Colon Carcinoma Metastatic in the Lung (tissue), 2 donors: ENCODE measurements around the genes CLEC1A and OLR1.

DNA sequence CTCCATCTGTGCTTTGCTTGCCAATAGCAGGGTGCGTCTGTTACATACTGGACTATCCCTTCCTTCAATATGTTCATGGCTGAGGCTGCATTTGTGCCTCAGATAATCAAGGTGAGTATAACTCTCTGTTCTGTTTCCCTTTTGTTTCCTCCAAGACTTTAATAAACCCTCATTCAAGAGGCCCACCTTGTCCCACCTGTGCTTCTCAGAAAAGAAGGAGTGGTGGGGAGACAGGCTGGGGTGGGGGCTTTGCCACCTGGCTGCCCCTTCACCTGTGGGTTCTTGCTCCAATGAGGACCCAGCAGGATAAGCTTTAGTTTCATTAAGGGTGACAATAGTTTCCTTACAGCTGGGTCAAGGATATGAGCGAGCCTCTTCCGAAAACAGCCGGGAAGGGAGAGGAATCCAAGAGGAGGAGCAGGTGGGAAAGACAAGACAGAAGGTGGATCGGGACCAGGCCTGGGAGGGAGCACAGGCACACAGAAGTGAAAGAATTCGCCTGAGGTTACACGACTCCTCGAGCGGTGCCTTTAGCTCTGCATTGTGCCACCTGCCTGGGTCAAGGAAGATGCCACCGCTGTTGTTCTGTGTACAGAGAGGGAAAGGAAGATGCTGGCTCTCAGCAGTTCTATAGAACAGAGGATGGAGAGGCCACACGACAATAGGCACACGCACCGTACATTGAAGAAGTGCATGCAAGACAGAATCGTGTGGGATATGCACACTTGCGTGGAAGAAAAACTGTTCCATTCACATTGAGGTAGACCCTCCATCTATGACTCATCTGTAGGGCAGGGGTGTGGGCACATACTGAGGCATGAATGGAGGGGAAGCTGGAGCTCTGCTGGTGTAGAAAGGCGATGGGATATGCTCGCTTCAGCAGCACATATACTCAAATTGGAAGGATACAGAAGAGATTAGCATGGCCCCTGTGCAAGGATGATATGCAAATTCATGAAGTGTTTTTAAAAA is 9.2 kb upstream of the C1RL start:
- PRO-cap, 2 experiments, result no peak in any of the 2 experiments

DNA sequence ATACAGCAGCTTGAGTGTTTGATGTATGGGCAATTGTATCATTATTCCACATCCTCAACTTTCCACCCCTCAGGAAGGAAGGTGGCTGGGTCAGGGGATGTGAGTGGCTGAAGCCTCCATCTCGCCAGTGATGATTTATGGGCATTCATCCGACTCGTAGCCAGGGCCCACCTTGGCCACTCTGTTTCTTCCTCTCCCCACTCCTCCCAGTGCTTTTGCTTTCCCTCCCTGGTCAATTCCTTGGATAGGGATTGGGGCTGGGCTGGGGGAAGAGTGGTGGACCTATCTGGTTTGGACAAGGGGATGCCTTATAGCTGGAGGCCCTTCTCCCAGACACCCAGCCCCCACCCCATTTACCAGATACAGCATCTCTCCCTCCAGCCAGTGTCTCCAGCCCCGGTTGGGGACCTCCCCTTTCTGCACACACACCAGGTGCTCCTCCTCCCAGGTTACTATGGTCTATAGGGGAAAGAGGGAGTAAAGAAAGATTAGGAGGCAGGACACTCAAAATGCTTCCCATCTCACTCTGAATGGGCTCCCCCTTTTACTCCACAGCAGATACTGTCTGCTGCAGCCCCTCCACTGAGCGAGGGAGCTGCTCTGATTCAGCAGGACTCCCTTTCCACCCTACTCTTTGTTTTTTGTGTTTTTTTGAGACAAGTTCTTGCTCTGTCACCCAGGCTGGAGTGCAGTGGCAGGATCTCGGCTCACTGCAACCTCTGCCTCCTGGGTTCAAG is 4.2 kb downstream of the RBP5 start:
- PRO-cap, 2 experiments, result no peak in any of the 2 experiments

DNA sequence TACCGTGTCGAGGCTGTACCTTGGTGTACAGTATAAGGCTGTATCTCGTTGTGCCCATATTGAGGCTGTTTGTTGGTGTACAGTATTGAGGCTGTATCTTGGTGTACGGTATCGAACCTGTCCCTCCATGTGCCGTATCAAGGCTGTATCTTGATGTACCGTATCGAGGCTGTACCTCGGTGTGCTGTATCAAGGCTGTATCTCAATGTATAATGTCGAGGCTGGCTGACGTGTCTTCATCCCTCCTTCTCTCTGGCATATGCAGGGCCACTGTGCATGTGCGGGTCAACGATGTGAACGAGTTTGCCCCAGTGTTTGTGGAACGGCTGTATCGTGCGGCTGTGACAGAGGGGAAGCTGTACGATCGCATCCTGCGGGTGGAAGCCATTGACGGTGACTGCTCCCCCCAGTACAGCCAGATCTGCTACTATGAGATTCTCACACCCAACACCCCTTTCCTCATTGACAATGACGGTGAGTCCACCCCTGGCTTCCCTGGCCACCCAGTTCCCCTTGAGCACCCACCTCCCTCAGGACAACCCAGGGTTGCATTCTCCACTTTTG is 5.0 kb downstream of the CLSTN3 start:
- PRO-cap, 2 experiments, result no peak in any of the 2 experiments

- PRO-cap, 2 experiments, result no peak in any of the 2 experiments
Measured at GRCh38 chr12:7159430-7159746, 29.2 kb downstream of the CLSTN3 start.

DNA sequence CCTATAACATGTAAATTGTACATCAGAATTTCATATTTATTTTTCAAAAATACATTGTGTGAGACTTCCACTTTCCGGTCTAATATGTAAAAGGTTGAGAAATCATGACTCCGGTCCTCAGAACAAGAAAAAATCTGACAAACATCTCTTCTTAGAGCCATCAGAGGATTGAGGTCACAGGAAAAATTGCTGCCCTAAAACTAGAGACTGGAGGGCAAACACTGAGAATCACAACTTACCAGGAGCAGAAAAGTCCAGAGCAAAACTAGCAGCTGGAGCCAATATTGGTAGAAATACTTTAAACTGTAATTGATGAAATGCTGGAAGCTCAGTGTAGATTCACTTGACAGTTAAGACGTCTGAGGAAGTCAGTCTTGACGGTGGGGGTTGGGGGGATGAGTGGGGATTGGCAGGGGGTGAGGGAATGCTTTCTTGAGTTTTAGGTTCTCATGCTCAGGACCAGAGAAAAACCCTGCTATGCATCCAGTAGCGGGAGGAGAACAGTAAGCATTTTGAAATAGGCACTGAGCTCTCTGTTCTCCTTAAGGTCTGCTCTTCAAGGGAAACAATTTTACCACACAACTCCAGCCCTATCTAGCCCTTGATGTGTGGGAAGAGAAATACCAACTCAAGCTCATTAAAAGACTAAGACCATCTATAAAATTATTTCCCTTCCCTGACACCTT is 71.5 kb upstream of the CD163 start:
- PRO-cap, 2 experiments, result no peak in any of the 2 experiments

- PRO-cap, 2 experiments, result no peak in any of the 2 experiments
Measured at GRCh38 chr12:7921001-7921647, 14.9 kb downstream of the SLC2A3 start.

GRCh38 chr12:8038644-8039158 is 6.2 kb downstream of the FOXJ2 start:
- PRO-cap, 2 experiments, result no peak in any of the 2 experiments

GRCh38 chr12:8089343-8089552 is 7.2 kb downstream of the NECAP1 start:
- PRO-cap, 2 experiments, result no peak in any of the 2 experiments

DNA sequence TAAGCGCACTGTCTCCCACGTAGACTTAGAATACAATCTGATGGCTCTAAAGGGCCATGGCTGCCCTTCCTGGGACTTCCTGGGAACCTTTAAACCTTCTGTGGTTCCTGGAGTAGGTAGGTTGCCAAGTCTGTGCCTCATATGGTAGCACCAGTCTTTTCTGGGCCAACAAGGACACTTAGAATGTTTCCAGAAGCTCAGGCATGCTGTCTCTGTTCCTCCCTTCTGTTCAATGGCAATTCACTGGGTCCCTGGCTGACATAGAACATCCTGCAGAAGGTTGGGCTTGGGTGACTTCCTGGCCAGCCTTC is 24.4 kb downstream of the ZNF705A start:
- PRO-cap, 2 experiments, result no peak in any of the 2 experiments

DNA sequence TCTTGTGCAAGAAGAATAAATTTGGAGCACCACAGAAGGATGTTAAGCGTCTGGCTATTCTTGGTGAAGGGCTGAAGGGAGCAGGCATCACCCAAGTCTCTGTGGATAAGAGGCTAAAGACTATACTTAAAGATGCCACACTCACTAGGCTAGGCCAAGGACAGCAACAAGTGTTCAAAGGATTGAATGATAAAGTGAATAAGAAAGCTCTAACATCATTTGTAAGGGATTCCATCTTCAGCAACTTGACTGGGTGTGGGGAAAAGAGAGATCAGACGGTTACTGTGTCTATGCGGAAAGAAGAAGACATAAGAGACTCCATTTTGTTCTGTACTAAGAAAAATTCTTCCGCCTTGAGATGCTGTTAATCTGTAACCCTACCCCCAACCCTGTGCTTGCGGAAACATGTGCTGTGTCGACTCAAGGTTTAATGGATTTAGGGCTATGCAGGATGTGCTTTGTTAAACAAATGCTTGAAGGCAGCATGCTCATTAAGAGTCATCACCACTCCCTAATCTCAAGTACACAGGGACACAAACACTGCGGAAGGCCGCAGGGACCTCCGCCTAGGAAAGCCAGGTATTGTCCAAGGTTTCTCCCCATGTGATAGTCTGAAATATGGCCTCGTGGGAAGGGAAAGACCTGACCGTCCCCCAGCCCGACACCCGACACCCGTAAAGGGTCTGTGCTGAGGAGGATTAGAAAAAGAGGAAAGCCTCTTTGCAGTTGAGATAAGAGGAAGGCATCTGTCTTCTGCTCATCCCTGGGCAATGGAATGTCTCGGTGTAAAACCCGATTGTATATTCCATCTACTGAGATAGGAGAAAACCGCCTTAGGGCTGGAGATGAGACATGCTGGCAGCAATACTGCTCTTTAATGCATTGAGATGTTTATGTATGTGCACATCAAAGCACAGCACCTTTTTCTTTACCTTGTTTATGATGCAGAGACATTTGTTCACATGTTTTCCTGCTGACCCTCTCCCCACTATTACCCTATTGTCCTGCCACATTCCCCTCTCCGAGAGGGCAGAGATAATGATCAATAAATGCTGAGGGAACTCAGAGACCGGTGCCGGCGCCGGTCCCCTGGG is 23.1 kb upstream of the AICDA start:
- PRO-cap, 2 experiments, result no peak in any of the 2 experiments

- PRO-cap, 2 experiments, result no peak in any of the 2 experiments
Measured at GRCh38 chr12:9024887-9025309, 35.6 kb downstream of the KLRG1 start.

GRCh38 chr12:9065897-9066683 is 49.6 kb downstream of the A2M start:
- PRO-cap, 2 experiments, result no peak in any of the 2 experiments

DNA sequence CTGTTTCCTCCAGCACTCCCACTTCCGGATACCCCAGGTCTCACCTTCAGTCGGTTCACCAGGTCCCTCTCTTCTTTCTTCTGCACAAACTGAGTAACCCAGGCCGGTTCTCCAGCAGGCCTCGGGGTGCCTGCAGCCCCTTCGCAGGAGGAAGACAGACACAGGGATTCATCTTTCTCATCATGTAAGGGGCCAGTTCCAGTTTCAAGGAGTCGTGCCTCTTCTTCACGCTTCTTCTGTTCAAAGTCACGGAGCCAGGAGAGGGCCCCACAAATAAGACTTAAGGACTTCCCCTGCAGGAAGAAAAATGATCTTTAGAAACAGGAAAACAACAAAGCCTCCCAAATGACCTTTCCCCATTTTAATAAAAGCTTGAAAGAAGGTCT is 169.8 kb downstream of the KLRB1 start:
- PRO-cap, 2 experiments, result no peak in any of the 2 experiments

DNA sequence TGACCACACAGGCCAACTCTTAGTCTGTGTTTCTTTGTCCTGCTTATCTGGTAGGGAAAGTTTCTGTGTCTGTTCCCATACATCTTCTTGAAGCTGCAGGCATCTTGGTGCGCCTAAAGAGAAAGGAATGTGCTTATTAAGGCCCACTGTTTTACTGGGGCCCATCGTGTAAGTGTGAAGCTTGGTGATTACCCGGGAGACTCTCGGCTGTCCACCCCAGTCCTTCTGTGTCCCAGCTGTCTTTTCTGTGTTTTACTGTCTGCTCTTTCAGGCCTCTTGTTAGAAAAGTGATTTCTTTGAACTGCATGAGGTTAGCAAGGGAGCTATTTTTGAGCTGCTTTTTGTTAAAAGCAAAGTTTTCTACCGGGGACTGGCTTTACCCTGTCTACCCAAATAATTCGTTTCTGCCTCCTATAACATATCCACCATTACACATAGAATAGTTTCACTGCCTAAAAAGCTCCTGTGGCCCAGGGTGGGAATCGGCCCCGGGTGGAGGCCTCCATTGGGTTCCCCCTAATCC is 22.2 kb upstream of the CLEC2D start:
- PRO-cap, 2 experiments, result no peak in any of the 2 experiments

GRCh38 chr12:9674131-9674773 is 4.7 kb downstream of the CLEC2D start:
- PRO-cap, 2 experiments, result no peak in any of the 2 experiments

- PRO-cap, 2 experiments, result no peak in any of the 2 experiments
Measured at GRCh38 chr12:9729954-9730350, 30.7 kb downstream of the CD69 start.

- PRO-cap, 2 experiments, result no peak in any of the 2 experiments
Measured at GRCh38 chr12:10069013-10069479, 29.7 kb downstream of the CLEC1A start.

GRCh38 chr12:10098669-10099247 is at the start of gene CLEC1A:
TSS of gene CLEC1A (minus strand) at chr12:10098985.
- PRO-cap, 2 experiments, result peak in 2 of 2 experiments; most common minus-strand start chr12:10098924 (in 1)

GRCh38 chr12:10171648-10172557 is at the start of gene OLR1:
TSS of gene OLR1 (minus strand) at chr12:10172132.
- PRO-cap, 2 experiments, result peak in 2 of 2 experiments; most common minus-strand start chr12:10172132 (in 2)

GRCh38 chr12:10697188-10697677 is 23.4 kb upstream of the STYK1 start:
- PRO-cap, 2 experiments, result no peak in any of the 2 experiments